HTR-8/SVneo (cell line): ENCODE measurements around the genes GPR85, SMIM30 and CAV1.

GRCh38 chr7:112484507-112485136 is 3.8 kb downstream of the LSMEM1 start:
- RRBS: no CpG with 5 or more reads among the region's 4 CpGs

DNA sequence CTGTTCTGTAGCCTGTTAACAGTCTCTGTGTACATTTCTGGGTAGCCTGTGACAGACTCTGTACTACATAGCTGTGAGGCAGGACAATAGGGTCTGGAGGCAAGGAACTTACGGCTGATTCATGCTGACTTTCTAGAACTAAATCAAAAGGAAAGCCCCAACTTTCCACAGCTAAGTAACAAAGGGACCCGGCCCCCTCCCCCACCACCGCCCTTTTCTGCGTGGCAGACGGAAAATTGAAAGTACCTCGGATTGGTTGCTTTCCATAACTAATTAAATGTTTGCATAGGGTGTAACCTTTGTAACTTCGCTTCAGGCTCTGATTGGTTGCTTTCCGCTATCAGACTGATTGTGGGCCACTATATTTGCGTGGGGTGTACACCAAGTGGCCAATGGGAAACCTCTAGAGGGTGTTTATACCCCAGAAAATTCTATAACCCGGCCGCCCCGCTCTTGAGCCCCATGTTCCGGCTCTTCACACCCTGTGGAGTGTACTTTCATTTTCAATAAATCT is 1.5 kb upstream of the TMEM168 start:
- RRBS: 100% methylated on average over 1 of the region's 13 CpGs

GRCh38 chr7:113085790-113087030 is at the start of gene GPR85:
GPR85 (minus strand) TSS chr7:113086827.
- RRBS: 14% methylated on average over 1 of the region's 46 CpGs

DNA sequence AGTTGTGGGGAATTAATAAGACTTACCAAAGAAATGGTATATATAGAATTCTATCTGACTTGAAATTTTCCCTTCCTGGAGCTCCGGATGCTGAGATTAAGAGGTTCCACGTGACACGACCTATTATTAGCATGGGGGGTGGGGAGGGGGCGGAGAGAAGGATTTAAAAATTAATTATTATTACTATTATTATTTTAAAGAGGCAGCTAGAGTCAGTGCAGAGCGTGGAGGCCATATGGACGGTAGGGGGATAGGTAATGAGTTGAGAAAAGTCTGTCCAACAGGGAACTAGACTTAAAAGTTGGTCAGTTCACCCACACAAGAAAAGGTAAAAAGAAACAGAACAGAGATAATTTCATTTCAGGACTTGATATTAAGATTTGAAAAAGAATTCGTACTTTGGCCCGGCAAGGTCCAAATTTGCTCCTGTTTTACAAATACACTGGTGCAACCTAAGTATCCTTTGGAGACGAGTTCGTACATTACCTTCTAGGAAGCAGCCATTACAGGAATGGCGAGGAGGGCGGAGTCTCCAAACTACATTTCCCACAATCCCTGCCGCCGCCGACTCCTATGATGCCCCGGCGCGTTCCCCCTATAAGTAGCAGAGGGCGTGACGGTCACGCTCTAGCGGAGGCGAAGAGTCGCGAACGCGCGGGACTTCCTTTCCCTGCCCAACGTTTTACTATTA is at the start of gene SMIM30:
Gene SMIM30 (minus strand): TSS at position 513 of the 691 bp plus-strand sequence.
- RRBS: no CpG with 5 or more reads among the region's 29 CpGs

GRCh38 chr7:113263527-113264203 is 145.3 kb upstream of the SMIM30 start:
- RRBS: no CpG with 5 or more reads among the region's 16 CpGs

DNA sequence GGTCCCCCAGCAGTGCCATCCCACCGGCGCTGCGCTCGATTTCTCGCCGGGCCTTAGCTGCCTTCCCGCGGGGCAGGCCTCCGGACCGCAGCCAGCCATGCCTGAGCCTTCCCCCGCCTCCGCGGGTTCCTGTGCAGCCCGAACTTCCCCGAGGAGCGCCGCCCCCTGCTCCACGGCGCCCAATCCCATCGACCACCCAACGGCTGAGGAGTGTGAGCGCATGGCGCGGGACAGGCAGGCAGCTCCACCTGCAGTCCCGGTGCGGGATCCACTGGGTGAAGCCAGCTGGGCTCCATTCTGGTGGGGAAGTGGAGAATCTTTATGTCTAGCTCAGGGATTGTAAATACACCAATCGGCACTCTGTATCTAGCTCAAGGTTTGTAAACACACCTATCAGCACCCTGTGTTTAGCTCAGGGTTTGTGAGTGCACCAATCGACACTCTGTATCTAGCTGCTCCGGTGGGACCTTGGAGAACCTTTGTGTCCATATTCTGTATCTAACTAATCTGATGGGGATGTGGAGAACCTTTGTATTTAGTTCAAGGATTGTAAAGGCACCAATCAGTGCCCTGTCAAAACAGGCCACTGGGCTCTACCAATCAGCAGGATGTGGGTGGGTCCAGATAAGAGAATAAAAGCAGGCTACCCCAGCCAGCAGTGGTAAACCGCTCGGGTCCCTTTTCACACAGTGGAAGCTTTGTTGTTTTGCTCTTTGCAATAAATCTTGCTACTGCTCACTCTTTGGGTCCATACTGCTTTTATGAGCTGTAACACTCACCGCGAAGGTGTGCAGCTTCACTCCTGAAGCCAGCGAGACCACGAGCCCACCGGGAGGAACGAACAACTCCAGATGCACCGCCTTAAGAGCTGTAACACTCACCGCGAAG is 325.1 kb downstream of the PPP1R3A start:
- RRBS: no CpG with 5 or more reads among the region's 40 CpGs

GRCh38 chr7:114086049-114087025 is 167.5 kb upstream of the PPP1R3A start:
- RRBS: 12% methylated on average over 56 of the region's 98 CpGs

DNA sequence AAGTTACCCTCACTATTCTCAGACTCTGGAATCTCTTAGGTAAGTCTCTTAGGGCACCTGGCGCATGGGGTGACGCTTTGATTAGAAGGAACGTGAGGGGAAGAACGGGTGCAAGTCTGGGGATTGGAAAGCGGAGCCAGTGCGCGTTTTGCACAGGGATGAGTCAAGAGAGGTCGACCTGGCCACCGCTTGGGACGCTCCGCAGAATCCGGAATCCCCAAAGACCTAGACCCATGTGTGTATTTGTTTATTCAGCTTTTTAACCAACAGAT is 168.9 kb upstream of the PPP1R3A start:
- RRBS: no CpG with 5 or more reads among the region's 12 CpGs

DNA sequence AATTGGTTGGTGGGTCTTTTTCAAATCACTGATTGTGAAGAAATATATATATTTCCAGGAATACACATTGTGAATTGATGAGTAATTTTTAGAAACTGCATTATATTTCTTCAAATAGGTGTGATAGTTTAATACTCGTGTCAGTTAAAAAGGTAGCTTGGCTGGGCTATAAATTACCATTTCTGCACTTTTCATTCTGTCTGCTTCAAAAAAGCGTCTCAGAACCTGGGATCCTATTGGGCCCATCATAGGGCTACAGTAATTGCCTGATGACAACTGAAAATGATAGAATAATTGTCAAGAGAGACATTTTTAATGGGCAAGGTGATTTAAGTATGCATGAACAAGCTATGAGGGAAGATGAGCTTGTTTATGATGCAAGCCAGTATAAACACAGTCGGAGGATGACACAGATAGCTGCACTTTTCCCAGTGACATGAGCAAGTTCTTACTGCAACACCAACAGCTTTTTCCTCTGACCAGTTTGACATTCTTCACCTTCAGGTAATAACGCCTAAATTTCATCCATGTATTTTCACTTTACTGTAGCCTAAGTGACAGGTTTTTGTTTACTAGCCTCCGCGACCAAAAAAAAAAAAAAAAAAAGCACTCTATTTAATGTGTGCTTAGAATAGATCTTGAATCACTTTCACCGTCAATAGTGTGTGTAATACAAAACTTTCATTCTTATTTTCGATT is 1.5 kb downstream of the FOXP2 start:
- RRBS: no CpG with 5 or more reads among the region's 8 CpGs

DNA sequence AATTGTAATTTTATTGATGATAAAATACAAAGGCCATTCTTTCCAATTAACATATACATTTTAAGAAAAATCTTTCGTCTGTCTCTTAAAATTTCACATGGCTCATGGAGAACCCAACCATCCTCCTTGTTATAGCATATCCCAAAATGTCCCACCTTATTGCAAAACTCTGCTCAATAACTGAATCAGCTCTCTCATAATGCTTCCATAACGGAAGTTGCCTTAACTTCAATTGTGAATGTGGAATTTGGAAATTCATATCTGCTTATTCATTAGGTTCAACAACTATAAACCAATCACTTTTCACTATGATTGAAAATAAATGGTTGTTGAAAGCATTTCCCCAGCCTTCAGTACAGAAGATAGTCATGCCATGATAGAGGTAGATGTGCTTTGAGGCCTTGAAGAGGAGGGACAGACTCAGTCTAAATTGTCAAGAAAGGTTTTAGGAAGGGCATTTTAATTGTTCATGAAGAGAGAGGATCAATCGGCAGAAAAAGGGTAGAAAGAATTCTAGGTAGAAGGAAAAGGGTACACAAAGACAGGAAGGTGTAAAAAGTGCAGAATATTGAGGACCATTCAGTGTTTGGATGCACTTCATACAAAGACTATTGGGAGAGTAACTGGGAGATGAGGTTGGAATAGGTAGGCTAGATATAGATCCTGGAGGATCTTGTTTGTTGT is 20.4 kb downstream of the FOXP2 start:
- RRBS: no CpG with 5 or more reads among the region's 3 CpGs

GRCh38 chr7:114997482-114997819 is 75.6 kb downstream of the MDFIC start:
- RRBS: no CpG with 5 or more reads among the region's 3 CpGs

DNA sequence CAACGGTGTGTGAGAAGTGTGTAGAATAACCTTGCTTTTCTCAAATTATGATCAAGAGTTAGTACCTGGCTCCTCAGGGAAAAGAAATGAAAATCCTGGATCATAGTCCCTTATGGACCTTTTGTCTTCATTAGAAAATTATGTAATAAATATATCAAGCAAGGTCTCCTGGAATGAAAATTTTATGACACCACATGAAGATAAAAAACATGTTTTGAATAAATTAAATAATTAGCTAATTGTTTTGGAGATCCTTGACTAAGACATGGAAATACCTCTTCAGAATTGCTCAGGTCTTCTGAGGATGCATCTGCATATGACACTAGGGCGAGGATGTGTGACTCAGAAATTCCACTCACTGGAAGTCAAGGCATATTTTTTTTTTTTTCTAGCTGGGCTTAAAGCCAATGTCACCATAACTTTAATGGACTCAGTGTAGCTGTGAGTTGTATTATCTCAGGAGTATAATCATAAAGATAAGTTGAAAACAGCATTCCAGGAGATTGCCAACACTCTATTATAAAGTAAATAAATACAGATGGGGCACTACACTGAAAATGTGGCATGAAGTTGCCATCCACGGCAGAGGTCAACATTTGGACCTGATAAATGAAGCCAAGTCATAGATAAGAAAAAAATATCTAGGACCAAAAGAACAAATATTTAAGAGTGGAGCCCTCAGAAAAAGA is 73.2 kb upstream of the CAV2 start:
- RRBS: no CpG with 5 or more reads among the region's 3 CpGs

DNA sequence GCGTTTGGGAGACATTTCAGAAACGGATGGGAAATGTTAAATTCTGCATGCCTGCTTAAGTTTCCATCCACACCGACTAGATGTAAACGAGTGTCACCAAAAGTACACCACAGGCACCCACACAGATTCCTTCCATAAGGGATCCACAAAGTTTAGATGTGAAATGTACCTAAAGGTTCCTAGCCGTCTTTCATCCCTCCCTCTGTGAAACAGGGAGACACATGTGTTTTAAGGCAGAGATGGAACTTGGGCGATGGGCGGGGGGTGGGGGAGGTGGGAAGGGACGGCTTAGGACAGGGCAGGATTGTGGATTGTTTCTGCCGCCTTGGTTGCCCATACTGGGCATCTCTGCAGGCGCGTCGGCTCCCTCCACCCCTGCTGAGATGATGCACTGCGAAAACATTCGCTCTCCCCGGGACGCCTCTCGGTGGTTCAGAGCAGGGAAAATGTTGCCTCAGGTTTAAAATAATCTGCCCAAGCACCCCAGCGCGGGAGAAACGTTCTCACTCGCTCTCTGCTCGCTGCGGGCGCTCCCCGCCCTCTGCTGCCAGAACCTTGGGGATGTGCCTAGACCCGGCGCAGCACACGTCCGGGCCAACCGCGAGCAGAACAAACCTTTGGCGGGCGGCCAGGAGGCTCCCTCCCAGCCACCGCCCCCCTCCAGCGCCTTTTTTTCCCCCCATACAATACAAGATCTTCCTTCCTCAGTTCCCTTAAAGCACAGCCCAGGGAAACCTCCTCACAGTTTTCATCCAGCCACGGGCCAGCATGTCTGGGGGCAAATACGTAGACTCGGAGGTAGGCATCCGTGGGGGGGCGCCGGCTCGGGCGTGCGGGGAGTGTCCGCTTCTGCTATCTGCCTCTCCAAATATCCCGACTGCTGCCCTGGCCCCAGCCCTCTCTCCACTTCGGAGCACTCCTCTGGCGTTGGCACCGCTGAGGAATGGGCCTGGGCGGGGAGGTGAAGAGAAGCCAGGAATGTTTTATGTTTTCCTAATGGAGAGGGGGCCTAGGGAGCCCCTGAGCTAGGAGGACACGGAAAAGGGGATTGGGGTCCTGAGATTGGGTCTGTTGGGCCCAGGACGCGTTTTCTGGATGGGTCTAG is at the start of gene CAV1:
Gene CAV1 (plus strand): TSS at position 742 of the 1,105 bp plus-strand sequence.
- RRBS: no CpG with 5 or more reads among the region's 53 CpGs

DNA sequence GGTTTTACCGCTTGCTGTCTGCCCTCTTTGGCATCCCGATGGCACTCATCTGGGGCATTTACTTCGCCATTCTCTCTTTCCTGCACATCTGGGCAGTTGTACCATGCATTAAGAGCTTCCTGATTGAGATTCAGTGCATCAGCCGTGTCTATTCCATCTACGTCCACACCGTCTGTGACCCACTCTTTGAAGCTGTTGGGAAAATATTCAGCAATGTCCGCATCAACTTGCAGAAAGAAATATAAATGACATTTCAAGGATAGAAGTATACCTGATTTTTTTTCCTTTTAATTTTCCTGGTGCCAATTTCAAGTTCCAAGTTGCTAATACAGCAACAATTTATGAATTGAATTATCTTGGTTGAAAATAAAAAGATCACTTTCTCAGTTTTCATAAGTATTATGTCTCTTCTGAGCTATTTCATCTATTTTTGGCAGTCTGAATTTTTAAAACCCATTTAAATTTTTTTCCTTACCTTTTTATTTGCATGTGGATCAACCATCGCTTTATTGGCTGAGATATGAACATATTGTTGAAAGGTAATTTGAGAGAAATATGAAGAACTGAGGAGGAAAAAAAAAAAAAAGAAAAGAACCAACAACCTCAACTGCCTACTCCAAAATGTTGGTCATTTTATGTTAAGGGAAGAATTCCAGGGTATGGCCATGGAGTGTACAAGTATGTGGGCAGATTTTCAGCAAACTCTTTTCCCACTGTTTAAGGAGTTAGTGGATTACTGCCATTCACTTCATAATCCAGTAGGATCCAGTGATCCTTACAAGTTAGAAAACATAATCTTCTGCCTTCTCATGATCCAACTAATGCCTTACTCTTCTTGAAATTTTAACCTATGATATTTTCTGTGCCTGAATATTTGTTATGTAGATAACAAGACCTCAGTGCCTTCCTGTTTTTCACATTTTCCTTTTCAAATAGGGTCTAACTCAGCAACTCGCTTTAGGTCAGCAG is 34.5 kb downstream of the CAV1 start:
- RRBS: no CpG with 5 or more reads among the region's 9 CpGs

GRCh38 chr7:116630311-116630622 is 41.7 kb upstream of the MET start:
- RRBS: no CpG with 5 or more reads among the region's 2 CpGs

DNA sequence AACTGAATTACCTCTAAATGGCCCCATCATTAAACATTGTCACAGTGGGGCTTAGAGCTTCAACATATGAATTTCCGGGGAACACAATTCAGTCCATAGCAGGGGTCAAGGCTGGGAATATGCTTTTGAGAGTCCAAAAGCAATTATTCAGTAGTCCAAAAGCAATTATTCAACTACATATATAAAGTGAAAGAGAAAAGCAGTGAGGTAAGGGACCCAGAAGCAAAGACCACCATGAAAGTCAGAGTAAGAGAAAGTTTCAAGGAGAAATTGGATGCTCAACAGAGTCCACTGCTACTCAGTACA is 76.2 kb upstream of the CAPZA2 start:
- RRBS: no CpG with 5 or more reads among the region's 1 CpG

DNA sequence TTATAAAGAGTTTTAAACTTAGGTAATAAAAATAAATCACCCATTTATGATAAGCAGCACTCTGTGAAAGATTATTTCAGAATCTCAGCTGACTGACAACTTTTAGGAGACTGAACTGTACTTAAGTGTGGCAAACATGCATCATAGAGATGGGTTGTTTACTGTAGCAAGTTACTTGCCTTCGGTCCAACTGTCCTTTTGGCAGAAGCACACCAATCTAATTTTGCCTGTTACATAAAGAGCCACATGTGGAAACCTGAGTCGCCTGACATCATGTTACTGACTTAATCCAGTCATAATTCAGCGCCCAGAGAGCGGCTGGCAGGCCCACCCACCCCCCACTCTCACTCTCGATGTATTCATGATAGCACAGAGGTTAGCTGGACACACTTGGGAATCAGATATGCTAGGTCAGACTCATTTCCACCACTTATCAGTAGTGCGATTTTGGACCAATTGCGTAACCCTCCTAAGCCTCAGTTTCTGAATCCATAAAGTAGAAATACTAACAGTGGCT is 57.3 kb upstream of the CAPZA2 start:
- RRBS: no CpG with 5 or more reads among the region's 7 CpGs

- RRBS: 0% methylated on average over 5 of the region's 27 CpGs
Measured at GRCh38 chr7:116954187-116954692, 939 bp downstream of the ST7 start.

- RRBS: no CpG with 5 or more reads among the region's 4 CpGs
Measured at GRCh38 chr7:116955681-116956501, 2.6 kb downstream of the ST7 start.